Umbilical cord (tissue), 2 donors: ENCODE measurements around a stretch of chr4.

DNA sequence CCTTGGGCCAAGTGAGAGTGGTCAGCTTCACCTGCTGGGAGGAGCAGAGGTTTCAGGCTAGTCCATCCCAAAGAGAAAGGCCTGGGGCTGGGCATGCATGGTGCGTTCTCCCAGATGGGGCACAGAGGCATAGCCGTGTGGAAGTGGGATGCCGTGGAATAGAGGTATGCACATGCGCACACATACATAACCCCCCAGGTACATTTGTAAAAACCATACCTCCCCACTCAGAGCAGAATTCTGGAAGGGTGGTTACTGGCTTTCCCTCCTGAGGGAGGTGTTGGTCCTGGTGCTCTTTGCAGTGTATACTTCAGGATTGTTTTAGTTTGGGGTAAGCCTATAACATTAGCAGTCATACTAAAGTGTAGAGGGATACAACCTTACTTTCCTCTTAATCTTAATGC, 31.3 kb downstream of the RNF4 start:
- RAMPAGE, long total RNA: no peak

DNA sequence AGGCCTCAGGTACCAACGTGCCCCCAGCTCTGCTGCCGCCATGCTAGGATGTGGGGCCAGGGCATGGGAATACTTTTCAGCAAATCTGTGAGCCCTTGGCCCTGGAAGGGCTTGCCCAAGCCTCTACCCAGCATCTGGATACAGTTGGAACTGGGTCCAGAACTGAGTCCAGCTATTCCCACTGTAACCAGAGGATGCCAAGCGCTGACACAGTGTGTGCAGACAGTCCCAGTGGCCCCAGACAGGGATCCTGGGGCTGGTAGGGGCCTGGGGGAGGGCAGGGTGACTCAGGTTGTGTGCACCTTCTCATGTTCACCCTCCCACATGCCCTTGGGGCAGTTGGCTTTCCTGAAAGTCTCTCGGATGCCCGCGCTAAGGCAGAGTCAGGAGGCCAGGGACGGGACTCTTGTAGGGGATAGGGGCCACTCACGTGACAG, 23.8 kb upstream of the FAM193A start:
- RAMPAGE, long total RNA: no peak

DNA sequence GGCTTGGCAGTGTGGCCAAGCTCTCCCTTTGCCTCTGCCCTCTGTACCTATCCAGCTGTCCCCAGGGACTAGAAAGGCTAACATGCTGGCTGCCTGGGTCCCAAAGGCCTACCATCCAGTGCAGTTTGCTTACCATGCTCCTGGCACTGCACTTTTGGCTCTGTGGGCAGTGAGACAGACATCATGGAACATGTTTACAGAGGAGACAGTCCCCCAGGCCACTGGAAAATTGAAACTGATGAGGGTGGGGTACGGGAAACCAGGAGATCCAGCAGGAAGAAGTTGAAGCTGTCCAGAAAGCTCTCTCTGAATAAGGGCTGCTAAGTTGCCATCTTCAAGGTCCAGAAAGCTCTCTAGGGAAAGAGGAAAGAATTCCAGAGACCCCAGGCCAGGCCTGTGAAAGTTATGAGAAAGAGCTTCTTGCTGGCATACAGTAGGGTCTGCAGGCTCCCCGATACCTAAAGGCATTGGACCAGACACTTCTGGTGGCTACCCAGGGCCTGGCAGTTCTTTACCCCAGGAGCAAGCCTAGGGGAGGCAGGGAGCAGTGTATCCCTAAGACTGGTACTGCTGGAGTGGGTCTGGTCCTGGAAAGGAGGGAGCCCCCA, 20.0 kb upstream of the FAM193A start:
- RAMPAGE, long total RNA: no peak

DNA sequence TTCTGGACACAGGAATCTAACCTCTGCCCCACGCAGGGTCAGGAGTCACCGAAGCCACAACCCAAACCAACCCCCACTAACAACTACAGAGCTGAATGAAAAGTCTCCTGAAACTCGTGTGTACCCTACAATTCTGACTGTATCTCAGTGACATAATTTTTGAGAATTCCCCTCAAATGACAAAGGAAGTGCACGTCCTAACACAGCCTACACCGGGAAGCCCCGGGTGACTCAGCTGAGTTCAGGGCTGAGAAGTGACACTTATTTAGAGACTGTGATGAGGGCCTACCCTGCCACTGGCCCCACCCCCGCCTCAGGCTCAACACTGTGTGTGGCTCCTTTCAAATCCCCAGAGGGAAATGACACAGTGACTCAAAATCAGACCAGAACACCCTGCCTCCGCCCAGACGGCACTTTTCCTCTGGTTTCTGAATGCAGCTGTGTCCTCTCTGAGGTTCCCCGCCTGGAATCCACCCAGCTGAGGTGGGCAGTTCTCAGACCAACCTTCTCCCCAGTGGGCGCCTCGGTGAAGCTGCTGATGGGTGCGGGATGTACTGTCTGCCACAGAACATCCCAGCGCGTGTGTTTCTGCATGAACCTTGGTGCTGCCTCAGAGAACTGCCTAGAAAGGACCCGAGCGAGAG, 9.9 kb downstream of the TNIP2 start:
- RAMPAGE, long total RNA: no peak

GRCh38 chr4:2785392-2786001, 7.4 kb upstream of the SH3BP2 start:
- RAMPAGE, long total RNA: no peak

GRCh38 chr4:2800765-2801832, 8.2 kb downstream of the SH3BP2 start:
- RAMPAGE, long total RNA: no peak

DNA sequence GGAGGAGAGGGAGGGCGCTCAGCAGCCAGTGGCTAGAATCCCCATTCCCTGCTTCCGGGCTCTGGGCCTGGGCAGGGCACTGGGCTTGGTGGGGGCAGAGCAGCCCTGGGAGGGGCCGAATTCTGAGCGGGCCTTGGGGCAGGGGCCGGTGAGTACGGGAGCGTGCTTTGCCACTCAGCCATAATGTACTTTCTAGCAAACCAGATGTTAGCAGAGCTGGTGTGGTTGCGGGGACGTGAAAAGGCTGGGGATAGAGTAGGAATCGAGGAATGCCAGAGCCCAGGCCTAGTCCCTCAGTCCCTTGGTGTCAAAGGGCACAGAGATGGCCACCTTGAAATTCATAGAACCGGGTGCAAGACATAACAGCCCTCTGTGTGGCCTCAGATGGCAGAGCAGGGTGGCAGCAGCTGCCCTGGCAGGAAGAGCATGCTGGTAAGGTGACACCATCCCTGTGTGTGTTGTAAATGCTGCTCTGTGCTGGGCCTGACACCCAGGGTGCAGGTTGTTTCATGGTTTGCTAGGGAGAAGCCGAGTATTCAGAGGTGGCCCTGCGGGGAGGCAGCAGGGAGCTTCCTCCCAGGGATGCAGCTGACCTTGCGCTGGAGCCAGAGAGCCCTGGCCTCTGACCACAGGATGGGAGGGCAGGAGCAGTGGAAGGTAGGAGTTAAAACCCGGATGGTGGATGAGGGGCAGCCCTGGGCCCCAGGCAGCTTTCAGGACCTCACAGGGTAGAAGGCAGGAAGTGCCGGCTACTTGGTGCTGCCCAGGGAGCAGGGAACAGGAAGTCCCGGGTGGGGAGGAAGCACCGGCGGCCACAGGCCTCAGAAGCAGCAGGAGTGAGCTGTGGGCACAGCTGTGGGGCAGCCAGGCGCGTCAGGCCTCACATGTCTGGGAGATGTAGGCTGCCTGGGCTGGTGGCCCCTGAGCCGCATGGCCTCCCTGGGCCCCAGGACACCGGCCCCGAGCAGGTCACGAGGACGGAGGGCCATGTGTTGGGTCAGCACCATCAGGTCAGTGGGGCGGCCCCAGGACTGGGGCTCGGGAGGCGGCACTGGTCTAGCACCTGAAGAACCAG, 18.9 kb downstream of the SH3BP2 start:
- RAMPAGE, long total RNA: no peak

DNA sequence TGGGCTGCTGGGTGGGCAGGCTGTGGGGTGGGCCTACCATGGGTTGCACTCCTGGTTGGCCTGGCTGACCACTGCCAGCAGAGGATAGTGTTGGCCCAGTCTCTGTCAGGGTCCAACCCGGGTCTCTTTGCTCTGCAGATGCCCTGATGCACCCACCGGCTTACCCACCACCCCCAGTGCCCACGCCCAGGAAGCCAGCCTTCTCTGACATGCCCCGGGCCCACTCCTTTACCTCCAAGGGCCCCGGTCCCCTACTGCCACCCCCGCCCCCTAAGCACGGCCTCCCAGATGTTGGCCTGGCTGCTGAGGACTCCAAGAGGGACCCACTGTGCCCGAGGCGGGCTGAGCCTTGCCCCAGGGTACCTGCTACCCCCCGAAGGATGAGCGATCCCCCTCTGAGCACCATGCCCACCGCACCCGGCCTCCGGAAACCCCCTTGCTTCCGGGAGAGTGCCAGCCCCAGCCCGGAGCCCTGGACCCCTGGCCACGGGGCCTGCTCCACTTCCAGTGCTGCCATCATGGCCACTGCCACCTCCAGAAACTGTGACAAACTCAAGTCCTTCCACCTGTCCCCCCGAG, 14.2 kb upstream of the ADD1 start:
- RAMPAGE, long total RNA: no peak

GRCh38 chr4:2922636-2923038, 12.0 kb downstream of the MFSD10 start:
- RAMPAGE, long total RNA: no peak

DNA sequence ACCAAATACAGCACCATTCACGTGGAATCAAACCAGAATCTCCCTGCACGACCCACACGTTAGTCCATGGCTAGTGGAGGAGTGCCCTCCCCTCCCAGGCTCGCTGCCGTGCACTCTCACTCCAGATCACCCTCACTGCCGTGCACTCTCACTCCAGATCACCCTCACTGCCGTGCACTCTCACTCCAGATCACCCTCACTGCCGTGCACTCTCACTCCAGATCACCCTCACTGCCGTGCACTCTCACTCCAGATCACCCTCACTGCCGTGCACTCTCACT, 11.1 kb upstream of the MFSD10 start:
- RAMPAGE, long total RNA: no peak

DNA sequence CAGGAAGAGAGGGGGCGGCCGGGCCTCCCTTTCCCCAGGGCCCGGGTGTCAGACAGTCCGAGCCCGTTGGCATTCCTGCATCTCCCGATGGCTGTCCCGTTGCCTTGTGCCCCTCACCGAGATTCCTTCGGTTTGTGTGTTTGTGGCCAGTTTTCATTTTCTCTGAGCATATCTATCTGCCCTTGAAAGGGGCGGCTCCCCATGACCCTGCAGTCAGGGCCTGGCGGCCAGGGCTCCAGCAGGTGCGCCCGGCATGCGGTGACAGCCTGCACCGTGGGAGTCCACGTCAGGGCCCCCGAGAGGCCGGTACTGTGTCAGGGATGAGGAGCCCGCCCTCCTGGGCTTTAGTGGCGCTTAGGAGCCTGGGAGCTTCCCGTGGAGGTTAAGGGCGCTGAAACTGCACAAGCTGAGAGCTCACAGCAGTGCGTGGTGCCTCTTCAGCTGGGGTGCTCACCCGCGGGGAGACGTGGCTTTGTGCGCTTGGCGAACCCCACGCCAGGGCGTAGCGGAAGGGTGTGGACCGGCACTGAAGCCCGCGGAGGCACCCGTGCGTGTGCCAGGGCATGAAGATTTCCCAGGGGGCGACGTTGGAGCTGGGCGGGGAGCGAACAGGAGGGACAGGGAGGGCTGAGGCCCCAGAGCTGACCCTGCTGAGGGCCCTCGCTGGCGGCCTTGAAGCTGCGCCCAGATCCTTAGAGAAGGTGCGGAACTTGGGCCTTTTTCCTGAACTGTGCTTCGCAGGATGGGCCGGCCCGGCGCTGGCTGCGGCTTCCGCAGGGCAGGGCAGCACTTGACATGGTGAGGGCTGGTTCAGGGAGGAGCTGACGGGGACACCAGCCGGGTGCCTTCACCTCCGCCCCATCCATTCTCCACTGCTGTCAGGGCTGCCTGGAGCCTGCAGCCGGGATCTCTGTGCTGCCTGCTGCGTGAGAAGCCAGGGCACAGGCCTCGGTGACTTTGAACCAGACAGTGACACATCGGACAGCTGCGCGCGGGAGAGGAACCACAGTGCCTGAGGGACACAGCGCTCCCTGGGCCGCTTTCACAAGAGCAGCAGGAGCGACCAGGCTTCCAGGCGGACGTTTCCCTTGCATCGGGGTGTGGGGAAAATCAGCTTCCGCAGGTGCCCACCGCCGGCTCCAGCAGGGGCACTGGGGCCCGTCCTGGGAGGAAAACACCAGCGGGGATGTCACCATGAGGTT, 33.0 kb upstream of the HTT start:
- RAMPAGE, long total RNA: no peak

DNA sequence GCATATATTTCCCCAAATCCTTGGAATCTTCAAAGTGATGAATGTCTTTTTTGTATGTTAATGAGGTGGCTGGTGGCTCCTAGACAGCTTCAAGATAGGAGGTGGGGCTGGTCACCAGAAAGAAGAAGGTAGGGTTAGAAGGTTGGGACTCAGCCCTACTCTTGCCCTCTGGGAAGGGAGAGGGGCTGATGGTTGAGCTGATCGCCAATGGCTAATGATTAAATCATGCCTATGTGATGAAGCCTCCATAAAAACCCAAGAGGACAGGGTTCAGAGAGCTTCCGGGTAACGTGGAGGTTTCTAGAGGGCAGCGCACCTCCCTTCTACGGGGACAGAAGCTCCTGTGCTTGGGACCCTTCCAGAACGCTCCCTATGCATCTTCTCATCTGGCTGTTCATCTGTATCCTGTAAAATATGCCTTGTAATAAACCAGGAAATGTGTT, 29.8 kb upstream of the HTT start:
- RAMPAGE, long total RNA: no peak

GRCh38 chr4:3073468-3074289, 802 bp upstream of the HTT start:
- RAMPAGE, long total RNA: no peak

GRCh38 chr4:3108444-3108759, 33.9 kb downstream of the HTT start:
- RAMPAGE, long total RNA: no peak

DNA sequence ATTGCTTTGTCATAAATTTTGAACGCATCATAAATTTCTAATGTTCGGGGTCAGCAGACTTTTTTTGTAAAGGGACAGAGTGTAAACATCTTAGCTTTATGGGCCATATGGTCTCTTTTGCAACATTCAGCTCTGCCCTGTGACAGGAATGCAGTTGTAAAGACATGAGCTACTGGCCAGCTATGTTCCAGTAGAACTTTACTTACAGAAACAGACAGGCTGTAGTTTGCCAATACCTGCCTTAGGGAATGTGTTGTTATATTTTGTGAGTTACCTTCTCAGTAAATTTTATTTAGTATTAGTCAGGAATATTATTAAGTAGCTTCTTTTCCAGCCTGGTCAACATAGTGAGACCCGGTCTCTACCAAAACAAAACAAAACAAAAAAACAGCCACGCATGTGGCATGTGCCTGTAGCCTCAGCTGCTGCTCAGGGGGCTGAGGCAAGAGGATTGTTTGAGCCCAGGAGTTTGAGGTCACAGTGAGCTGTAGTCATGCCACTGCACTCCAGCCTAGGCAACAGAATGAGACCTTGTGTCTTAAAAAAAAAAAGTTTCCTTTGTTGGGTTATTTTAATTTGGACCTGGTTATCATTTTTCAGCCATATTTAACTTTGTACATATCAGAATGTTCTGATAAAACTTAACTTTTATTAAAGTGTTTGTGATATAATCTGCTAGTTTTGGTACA, 48.8 kb downstream of the HTT start:
- RAMPAGE, long total RNA: no peak

GRCh38 chr4:3203862-3204483, 45.0 kb upstream of the MSANTD1 start:
- RAMPAGE, long total RNA: no peak

GRCh38 chr4:3223647-3224487, 25.1 kb upstream of the MSANTD1 start:
- RAMPAGE, long total RNA: no peak

DNA sequence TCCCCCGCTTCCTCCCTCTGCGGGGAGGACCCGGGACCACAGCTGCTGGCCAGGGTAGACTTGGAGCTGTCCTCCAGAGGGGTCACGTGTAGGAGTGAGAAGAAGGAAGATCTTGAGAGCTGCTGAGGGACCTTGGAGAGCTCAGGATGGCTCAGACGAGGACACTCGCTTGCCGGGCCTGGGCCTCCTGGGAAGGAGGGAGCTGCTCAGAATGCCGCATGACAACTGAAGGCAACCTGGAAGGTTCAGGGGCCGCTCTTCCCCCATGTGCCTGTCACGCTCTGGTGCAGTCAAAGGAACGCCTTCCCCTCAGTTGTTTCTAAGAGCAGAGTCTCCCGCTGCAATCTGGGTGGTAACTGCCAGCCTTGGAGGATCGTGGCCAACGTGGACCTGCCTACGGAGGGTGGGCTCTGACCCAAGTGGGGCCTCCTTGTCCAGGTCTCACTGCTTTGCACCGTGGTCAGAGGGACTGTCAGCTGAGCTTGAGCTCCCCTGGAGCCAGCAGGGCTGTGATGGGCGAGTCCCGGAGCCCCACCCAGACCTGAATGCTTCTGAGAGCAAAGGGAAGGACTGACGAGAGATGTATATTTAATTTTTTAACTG, 5.5 kb upstream of the MSANTD1 start:
- RAMPAGE, long total RNA: no peak

DNA sequence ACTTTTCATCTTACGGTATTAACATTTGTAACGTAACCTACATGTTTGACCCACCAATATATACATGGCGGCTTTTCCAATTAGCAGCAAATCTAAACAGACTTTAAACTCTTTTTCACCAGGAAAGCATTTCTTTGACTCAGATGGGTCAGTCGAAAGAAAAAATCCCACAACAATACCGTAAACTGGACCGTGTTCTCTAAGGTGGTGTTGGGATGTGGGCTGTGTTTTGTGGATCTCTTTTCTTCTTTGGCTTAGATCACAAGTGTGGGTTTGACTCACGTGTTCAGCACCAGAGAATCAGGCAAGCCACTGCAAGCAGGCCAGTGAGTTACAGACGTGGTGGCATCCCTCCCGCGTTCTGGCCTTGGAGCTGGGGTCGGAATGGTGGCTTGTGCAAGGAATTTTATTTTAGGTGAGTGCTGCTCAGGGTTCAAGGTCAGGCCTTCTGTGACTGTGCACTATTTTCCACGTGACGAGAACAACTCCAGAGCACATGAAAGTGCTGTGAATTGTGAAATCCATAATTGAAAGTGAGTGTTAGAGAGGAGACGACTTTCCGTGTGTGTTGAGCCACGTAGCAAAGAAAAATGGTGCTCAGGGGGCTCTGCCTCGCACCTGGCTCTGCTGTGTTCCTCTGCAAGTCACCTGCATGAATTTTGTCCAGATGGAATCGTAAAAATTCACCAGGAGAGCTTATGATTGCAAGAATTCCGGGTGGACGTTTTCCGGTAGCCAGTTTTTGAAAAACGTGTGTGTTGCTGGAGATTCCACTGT, 33.8 kb upstream of the HGFAC start:
- RAMPAGE, long total RNA: no peak

DNA sequence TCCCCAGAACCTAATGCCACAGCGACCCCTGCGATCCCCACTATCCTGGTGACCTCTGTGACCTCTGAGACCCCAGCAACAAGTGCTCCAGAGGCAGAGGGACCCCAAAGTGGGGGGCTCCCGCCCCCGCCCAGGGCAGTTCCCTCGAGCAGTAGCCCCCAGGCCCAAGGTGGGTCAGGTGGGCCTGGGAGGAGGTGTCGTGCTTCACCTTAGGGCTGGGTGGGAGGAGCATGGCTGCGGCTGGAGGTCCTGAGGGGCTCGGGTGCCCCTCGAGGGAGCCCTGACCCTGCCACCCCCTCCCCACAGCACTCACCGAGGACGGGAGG, 939 bp downstream of the HGFAC start:
- RAMPAGE, long total RNA: no peak